Measurements from ENCODE around the gene SLC25A23.

- PRO-cap, 5 experiments: no peak in any of the 5 experiments
- RAMPAGE, long total RNA, 2 experiments: no peak in any of the 2 experiments
- RRBS: no CpG with 5 or more reads among the region's 7 CpGs
Observed at GRCh38 chr19:4830422-4831008, 997 bp downstream of the TICAM1 start.

- PRO-cap, 5 experiments: no peak in any of the 5 experiments
- RAMPAGE, long total RNA, 2 experiments: no peak in any of the 2 experiments
- RRBS: no CpG with 5 or more reads among the region's 6 CpGs
Observed at GRCh38 chr19:4968015-4968360, 925 bp upstream of the KDM4B start.

DNA sequence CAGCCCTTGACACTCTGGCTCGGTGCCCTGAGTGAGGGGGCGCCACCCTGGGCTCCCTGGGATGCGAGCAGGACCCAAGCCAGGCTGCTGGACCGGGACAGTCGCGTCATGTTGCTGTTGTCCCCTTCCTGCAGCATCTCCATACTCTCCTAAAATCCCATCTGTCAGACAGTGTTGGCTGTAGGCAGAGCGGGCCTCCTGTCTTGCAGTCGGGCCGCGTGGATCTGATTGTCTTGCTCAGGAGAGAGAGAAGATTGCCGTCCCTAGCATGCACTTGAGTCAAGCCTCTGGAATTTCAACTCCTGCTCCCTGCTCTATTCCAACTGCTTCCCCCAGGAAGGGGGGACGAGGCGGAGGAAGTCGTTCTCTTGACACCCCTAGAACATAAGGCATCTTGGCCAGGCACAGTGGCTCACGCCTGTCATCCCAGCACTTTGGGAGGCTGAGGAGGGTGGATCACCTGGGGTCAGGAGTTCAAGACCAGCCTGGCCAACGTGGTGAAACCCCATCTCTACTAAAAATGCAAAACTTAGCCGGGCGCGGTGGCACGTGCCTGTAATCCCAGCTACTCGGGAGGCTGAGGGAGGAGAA lies 9.0 kb downstream of the KDM4B start:
- PRO-cap, 5 experiments: no peak in any of the 5 experiments
- RAMPAGE, long total RNA, 2 experiments: no peak in any of the 2 experiments
- RRBS: no CpG with 5 or more reads among the region's 21 CpGs

GRCh38 chr19:5074655-5075440 lies 105.9 kb downstream of the KDM4B start:
- PRO-cap, 5 experiments: peak in 2 of 5 experiments; most common plus-strand start chr19:5075172 (in 1); most common minus-strand start chr19:5075182 (in 2)
- RAMPAGE, long total RNA, 2 experiments: no peak in any of the 2 experiments
- RRBS: 71% methylated on average over 8 of the region's 39 CpGs

- PRO-cap, 5 experiments: no peak in any of the 5 experiments
- RAMPAGE, long total RNA, 2 experiments: no peak in any of the 2 experiments
- RRBS: no CpG with 5 or more reads among the region's 14 CpGs
Observed at GRCh38 chr19:5091920-5092425, 123.1 kb downstream of the KDM4B start.

GRCh38 chr19:5128482-5128983 lies 159.6 kb downstream of the KDM4B start:
- PRO-cap, 5 experiments: peak in 1 of 5 experiments; most common minus-strand start chr19:5128633 (in 1)
- RAMPAGE, long total RNA, 2 experiments: no peak in any of the 2 experiments
- RRBS: 59% methylated on average over 4 of the region's 19 CpGs

DNA sequence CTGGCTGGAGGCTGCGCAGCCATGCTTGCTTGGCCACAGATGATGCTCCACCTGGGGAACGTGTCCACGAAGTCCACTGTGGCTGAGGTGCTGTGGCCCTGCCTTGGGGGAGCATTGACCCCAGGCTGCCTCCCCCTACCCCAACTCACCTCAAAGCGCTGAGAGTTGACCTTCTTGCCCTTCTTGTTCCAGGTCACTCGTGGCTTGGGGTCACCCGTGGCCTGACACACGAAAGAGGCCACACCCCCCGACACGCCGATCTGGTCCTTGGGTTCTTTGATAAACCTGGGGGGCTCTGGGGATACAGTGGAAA lies 66.6 kb downstream of the PTPRS start:
- PRO-cap, 5 experiments: no peak in any of the 5 experiments
- RAMPAGE, long total RNA, 2 experiments: no peak in any of the 2 experiments
- RRBS: no CpG with 5 or more reads among the region's 10 CpGs

DNA sequence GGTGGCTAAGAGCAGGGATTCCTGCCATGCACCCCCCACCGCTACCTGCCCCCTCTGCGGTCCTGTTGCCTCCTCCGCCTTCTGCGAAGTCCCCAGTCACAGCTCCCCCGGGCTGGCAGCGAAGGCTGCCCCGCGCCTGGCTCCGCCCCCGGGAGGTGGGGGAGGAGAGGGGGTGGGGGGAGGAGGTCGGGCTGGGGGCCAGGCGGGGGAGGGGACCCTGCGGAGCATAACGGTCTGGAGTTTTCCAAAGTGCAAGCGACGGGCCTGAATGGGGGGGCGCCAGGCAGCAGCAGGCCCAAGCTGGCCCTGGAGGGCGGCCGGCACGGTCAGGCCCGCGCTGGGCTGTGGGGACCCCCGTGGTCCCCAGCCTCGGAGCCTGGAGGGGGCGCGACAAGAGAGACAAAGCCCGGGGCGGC lies 47.9 kb downstream of the PTPRS start:
- PRO-cap, 5 experiments: peak in 1 of 5 experiments; most common plus-strand start position 258 of the sequence (in 1)
- RAMPAGE, long total RNA, 2 experiments: no peak in any of the 2 experiments
- RRBS: 2% methylated on average over 13 of the region's 28 CpGs

- PRO-cap, 5 experiments: no peak in any of the 5 experiments
- RAMPAGE, long total RNA, 2 experiments: no peak in any of the 2 experiments
- RRBS: no CpG with 5 or more reads among the region's 7 CpGs
Observed at GRCh38 chr19:5628171-5628450, 5.2 kb downstream of the SAFB start.

DNA sequence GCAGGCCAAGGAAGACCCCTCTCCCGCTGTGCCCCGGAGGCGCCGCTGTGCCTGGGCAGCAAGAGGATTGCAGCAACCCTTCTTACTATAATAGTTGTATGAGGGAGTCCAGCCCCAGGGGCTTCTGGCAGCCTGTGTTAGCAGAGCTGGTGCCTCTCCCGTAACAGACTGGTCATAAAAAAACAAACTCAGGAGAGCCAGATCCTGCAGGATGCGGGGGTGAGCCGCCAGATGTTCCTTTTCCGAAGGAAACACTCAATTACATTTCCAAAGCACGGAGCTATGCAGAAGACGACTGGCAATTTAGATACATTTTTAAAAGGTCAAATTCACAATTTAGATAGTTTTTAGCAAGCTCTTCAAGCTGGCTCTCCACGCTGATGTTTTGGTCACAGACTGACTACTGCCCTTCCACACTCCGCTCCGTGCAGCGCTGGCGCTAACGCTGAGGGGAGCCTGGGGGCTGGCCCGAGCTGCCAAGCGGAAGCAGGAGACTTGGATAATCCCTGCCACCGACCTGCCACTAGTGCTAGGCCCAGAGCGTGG lies 21.2 kb downstream of the CAPS start:
- PRO-cap, 5 experiments: no peak in any of the 5 experiments
- RAMPAGE, long total RNA, 2 experiments: no peak in any of the 2 experiments
- RRBS: no CpG with 5 or more reads among the region's 20 CpGs

GRCh38 chr19:5961835-5963032 lies 15.7 kb downstream of the RANBP3 start:
- PRO-cap, 5 experiments: peak in 2 of 5 experiments; most common plus-strand start chr19:5962248 (in 2); most common minus-strand start chr19:5962256 (in 2)
- RAMPAGE, long total RNA, 2 experiments: no peak in any of the 2 experiments
- RRBS: no CpG with 5 or more reads among the region's 35 CpGs

DNA sequence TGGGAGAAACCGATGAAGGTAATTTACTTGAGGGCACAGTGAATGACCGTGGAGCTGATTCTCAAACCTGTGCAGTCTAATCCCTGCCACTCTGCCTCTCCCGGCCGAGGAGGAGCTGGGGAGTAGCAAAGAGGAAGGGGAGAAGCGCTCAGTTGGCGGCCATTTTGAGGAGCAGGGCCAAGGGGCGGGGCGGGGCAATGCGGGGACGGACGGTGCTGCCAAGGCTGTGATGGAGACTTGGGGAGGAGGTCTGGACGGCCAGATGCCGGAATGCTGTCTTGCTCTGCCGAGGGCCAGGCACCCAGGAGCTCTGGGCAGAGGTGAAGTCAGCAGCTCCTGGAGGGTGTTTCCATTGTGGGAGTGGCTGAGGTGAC lies 12.4 kb upstream of the RANBP3 start:
- PRO-cap, 5 experiments: no peak in any of the 5 experiments
- RAMPAGE, long total RNA, 2 experiments: no peak in any of the 2 experiments
- RRBS: no CpG with 5 or more reads among the region's 14 CpGs

- PRO-cap, 5 experiments: no peak in any of the 5 experiments
- RAMPAGE, long total RNA, 2 experiments: no peak in any of the 2 experiments
- RRBS: 67% methylated on average over 6 of the region's 48 CpGs
Observed at GRCh38 chr19:5993410-5994790, 16.0 kb upstream of the RANBP3 start.

DNA sequence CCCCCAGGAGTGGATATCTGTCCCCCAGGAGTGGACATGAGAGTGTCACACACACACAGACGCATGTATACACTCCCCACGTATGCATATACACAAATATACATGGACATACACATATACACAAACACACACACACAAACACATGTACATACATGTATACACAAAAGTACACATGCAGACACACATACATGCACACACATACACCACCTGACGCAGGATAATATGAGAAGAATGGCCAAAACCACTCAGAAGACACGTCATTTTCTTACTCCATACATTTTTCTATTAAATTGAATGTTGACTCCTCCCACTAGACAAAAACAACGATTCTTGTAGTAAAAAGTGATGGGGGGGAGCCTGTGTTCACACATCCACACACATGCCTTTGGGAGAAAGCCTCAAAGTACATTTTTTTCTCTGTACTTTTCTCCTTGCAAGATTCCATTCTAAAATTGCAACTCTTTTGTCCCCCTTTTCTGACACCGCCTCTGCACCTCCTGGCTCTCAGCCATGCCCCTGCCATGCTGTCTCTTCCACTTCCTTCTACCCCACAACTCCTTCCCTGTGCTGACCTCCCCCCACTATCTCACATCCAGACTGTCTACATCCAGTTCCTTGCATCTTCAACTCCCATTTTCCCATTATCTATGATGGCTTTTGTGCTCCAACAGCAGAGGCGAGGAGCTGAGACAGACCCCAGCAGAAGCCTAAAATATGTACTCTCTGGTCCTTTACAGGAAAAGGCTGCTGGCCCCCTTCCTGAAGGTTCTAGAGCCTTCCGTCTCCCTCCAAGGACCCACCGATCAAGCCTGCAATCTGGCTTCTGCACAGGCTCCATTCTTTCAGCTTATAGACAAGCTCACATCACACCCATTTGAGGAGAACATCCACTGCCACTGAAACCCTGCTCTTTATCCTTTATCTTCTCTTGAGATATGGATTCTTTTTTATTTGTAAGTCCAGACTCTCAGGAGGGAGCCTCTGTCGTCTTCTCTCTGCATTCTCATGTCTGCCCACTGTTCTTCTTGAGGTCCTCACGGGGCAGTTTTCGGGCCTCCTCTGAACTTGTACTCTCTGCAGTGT lies 50.3 kb downstream of the RFX2 start:
- PRO-cap, 5 experiments: no peak in any of the 5 experiments
- RAMPAGE, long total RNA, 2 experiments: no peak in any of the 2 experiments
- RRBS: no CpG with 5 or more reads among the region's 12 CpGs

- PRO-cap, 5 experiments: no peak in any of the 5 experiments
- RAMPAGE, long total RNA, 2 experiments: no peak in any of the 2 experiments
- RRBS: no CpG with 5 or more reads among the region's 12 CpGs
Observed at GRCh38 chr19:6205121-6205744, 69.8 kb downstream of the ACSBG2 start.

DNA sequence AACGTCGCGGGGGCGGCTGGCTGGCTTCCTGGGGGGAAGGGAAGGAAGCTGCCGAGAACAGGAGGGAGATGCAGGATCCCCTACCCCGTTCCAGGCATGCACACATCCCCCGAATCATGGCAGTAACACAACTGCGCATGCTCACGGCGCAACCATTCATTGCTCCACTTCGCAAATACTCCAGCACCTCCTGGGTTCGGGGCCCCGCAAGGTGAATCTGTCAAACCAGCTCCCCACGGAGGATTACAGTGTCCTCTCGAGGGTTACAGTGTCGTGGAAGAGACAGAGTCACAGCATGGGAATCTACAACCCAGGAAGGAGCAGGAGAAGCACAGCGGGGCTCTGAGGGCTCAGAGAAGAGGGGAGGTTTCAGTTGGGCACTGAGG lies 886 bp upstream of the GTF2F1 start:
- PRO-cap, 5 experiments: no peak in any of the 5 experiments
- RAMPAGE, long total RNA, 2 experiments: no peak in any of the 2 experiments
- RRBS: no CpG with 5 or more reads among the region's 17 CpGs

- PRO-cap, 5 experiments: no peak in any of the 5 experiments
- RAMPAGE, long total RNA, 2 experiments: no peak in any of the 2 experiments
- RRBS: no CpG with 5 or more reads among the region's 8 CpGs
Observed at GRCh38 chr19:6440440-6441038, 7.0 kb upstream of the SLC25A41 start.

DNA sequence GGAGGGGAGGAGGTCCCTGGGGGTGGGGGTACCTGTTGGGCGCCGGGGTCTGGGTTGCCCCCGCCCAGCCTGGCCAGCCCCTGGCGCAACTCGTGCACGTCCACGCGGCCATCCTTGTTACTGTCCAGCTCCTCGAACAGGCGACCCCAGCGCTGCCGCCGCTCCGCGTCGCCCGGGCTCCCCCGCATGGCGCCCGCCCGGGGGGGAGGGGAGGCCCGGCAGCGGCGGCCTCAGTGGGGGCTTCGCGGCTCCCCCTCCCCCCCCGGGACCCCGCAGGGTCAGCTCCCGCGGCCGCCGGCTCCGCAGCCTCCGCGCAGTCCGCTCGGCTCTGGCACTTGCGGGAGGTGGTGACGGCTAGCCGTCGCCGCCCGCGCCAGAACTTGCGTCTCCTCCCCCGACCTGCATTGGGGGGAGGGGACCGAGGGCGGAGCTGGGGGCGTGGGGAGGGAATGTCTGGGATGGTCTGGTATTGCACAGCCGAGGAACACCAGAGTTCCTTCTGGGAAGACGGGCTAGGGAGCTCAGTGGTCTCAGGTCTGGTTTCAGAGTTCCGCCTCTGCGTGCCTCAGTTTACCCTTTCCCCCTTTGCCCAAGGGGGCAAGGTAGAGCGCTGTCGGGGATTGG lies at the start of gene SLC25A23:
Gene SLC25A23 (minus strand): TSS at position 352 of the 624 bp plus-strand sequence.
- PRO-cap, 5 experiments: peak in 4 of 5 experiments; most common plus-strand start position 490 of the sequence (in 4); most common minus-strand start position 320 of the sequence (in 2)
- RAMPAGE, long total RNA, 2 experiments: no peak in any of the 2 experiments
- RRBS: 2% methylated on average over 8 of the region's 55 CpGs

- PRO-cap, 5 experiments: no peak in any of the 5 experiments
- RAMPAGE, long total RNA, 2 experiments: no peak in any of the 2 experiments
- RRBS: no CpG with 5 or more reads among the region's 8 CpGs
Observed at GRCh38 chr19:6519189-6519628, 11.6 kb upstream of the TNFSF9 start.

DNA sequence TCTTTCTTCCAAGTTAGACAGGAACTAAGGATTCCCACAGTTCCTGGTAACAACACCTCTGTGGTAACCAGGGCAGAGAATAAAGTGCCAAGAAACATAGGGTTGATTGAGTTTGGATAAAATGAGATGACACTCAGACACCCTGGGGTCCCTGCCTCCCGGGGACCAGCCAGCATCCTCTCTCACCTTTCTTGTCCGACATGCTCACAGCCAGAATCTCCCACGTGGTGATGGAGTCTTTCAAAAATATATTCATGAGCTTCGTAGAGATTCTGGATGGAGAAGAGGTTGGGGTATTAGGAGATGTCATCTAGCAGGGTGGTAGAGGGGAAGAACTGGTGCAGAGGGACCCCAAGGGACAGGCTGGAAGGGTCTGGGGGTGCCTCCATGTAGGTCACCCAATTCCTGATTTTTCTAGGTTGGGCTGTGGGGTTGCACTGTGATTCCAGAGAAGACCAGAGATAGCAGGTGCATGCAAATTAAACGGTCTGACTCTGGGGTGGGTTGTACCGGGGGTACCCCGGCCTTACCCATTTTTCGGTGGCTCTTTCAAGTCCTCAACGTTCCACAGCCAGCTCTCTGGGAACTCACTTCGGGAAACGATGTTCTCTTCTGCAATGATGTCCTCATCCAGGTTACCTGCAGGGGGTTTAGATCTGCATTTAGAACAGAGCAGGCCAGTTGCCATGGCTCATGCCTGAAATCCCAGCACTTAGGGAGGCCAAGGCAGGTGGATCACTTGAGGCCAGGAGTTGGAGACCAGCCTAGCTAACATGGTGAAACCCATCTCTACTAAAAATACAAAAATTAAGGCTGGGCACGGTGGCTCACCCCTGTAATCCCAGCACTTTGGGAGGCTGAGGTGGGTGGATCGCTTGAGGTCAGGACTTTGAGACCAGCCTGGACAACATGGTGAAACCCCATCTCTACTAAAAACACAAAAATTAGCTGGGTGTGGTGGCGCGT lies 18.2 kb downstream of the C3 start:
- PRO-cap, 5 experiments: peak in 1 of 5 experiments; most common minus-strand start position 459 of the sequence (in 1)
- RAMPAGE, long total RNA, 2 experiments: start-site peak on the minus strand in 1 of 2 experiments, centred at positions 232 to 627 of the sequence, 1,459 to 2,377 reads per replicate
- RRBS: no CpG with 5 or more reads among the region's 15 CpGs